Penis (tissue), 1 donor: ENCODE measurements around the gene SLC66A2.

GRCh38 chr18:79524204-79525176 is 128.8 kb downstream of the NFATC1 start:
- PRO-cap = no peak

GRCh38 chr18:79567635-79568327 is 111.8 kb upstream of the CTDP1 start:
- PRO-cap = no peak

DNA sequence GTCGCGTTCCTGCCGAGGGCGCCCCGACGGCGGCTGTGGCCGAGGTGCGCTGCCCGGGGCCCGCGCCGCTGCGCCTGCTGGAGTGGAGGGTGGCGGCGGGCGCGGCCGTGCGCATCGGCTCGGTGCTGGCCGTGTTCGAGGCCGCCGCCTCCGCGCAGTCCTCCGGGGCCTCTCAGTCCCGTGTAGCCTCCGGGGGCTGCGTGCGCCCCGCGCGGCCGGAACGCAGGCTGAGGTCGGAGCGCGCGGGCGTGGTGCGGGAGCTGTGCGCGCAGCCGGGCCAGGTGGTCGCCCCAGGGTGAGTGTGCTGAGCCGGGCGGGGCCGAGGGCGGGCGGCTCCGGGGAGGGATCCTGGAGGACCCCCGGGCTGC is 348 bp downstream of the CTDP1 start:
- PRO-cap = no peak

DNA sequence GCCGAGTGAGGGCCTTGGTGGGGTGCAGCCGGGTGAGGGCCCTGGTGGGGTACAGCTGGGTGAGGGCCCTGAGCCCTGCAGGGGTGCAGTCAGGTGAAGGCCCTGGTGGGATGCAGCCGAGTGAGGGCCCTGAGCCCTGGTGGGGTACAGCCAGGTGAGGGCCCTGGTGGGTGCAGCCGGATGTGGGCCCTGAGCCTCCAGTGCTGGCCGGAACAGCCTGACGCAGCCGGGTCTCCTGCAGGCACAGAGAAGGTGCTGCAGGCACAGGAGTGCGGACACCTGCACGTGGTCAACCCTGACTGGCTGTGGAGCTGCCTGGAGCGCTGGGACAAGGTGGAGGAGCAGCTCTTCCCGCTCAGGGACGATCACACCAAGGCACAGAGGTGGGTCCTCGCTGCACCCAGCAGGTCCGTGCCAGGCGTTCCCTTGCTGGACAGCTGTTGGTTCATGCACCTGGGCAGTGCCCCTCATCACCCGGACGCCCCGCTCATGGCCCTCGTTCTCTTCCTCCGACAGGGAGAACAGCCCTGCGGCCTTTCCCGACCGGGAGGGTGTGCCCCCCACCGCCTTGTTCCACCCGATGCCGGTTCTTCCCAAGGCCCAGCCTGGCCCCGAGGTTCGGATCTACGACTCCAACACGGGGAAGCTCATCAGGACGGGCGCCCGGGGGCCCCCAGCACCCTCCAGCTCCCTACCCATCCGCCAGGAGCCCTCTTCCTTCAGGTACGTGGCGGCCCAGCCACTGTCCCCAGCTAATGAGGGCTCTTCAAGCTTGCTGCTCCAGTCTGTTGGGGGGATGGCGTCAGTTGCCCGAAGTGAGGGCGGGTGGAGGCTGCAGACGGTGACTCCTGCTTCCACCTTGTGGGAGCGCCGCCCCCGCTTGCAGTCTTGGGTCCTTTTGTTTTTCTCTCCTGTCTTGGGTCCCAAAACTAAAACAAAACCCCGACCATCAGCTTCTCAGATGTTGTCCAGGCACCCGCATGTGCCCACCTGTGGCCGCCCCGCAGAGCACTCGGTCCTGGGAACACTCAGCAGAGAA is 38.0 kb downstream of the CTDP1 start:
- PRO-cap = no peak

GRCh38 chr18:79738315-79738766 is 58.7 kb downstream of the CTDP1 start:
- PRO-cap = no peak

DNA sequence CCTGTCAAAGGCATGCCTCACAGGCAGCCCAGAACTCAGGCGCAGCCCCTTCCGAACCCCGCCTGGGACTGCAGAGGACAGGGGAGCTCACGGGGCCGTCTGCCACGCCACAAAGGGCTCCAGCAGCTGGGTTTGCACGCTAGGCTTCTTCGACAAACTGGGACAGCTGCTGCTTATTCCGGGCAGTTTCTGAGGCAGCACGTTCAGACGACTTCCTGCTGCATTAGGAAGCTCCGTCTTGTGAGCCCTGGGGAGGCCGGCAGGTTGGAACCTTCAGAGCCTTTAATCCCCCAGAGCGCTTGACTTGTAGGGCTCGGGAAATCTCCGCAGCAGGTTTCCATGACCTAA is 58.8 kb downstream of the KCNG2 start:
- PRO-cap = no peak

- PRO-cap = no peak
Measured at GRCh38 chr18:79897571-79898701, 53.5 kb downstream of the SLC66A2 start.

DNA sequence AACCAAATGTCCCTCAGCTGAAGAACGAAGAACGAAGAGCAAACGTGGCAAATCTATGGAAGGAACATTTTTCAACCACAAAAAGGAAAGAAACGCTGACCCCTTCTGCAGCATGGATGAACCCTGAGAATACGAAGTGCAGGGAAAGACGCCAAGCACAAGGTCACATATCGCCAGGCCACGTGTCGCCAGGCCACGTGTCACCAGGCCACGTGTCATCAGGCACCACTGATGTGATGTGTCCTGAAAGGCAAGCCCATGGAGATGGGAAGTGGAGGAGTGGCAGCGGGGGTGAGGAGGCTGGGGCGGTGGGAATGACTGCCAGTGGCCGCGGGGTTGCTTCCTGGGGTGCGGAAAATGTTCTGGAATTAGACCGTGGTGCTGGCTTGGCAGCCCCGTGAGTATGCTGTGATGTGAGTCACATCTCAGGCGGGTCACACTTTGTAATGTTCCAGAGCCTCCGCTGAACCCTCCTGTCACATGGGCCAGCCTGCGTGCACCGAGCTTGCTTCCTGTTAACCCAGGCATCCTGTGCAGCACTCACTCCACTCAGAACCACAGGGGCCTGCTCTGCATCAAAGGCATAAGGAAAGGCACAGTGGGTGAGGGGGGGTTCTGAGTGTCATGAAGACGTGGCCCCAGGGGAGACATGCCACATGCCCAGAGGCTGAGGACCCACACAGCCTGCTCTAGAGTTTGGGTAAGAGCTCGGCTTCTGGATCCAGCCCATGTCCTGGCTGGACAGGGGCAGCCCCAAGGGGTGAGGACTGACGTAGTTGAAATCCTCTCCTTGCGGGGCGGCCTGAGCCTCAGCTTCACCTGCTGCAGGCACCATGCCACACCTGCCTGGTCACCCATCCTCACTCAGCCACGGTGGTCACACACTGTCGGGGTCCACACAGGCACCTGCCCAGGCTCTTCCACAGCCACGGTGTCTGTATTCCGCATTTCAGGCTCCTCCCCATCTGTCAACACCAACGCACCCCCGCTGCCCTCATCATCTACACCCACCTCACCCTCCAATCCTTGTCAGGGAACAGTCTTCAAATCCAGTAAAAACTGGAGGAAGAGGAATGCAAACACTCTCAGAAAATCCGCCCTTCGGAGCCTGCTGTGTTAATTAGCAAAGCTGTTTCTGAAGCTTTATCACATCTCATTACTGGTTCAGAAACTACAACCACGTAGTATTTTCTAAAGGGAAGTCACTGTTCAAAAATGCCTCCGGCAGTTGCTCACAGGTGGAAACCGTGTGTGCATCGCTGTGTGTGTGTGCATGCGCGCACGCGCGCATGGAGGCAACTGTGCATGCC is 38.7 kb downstream of the SLC66A2 start:
- PRO-cap = no peak

- PRO-cap = bidirectional peak, plus-strand start at chr18:79951766, minus-strand start at chr18:79951642
Measured at GRCh38 chr18:79951214-79952037, at the start of gene SLC66A2. TSS of gene SLC66A2 (minus strand) at chr18:79951653.

DNA sequence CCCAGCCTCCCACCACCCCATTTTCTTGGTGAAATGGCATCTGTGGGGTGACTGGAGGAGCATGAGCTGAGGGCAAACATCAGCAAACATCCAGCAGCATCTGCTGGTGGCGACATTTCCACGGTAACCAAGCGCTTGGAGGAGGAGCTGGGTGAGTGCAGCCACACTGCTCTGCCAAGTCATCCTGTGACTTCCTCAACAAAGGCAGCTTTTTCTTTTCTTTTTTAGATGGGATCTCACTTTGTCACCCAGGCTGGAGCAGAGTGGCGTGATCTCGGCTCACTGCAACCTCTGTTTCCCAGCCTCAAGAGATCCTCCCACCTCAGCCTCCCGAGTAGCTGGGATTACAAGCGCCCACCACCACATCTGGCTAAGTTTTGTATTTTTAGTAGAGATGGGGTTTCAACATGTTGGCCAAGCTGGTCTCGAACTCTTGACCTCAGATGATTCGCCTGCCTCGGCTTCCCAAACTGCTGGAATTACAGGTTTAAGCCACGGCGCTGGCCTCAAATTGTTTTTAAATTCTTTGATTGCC is 5.5 kb downstream of the TXNL4A start:
- PRO-cap = no peak

GRCh38 chr18:80135810-80136898 is 27.1 kb downstream of the ADNP2 start:
- PRO-cap = no peak